ENCODE measurements around a stretch of chr7.

GRCh38 chr7:155410474-155410824 lies 47.5 kb upstream of the EN2 start:
- PRO-cap: unidirectional peak, minus-strand start at chr7:155410665
- RAMPAGE, long total RNA, 2 experiments: no peak in any of the 2 experiments

DNA sequence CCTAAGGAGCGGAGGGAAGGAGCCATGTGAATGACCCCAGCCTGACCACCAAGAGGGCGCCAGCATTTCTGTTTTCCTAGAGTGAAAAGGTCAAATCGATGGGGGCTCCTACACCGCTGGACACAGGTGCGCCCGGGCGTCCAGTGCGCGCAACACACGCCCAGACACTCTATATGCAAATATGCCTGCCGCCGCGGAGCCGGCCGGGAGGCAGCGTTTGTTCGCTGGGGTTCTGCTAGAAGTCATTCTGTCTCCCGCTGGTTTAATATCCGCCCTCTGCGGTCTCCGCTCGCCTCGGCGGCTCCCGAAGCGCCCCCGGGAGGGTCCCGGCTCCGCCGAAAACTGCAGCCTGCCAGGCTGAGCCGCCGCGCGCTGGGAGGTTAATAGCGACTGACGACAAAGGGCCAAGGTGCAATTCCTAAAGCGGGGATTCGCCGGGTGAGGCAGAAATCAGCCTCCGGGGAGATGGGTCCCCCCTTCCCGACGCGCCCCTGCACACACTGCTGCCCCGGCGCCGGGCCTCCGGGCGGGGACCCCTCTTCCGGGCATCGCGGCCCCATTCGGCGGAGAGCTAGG lies 8.9 kb downstream of the EN2 start:
- PRO-cap: no peak
- RAMPAGE, long total RNA, 2 experiments: no peak in any of the 2 experiments

DNA sequence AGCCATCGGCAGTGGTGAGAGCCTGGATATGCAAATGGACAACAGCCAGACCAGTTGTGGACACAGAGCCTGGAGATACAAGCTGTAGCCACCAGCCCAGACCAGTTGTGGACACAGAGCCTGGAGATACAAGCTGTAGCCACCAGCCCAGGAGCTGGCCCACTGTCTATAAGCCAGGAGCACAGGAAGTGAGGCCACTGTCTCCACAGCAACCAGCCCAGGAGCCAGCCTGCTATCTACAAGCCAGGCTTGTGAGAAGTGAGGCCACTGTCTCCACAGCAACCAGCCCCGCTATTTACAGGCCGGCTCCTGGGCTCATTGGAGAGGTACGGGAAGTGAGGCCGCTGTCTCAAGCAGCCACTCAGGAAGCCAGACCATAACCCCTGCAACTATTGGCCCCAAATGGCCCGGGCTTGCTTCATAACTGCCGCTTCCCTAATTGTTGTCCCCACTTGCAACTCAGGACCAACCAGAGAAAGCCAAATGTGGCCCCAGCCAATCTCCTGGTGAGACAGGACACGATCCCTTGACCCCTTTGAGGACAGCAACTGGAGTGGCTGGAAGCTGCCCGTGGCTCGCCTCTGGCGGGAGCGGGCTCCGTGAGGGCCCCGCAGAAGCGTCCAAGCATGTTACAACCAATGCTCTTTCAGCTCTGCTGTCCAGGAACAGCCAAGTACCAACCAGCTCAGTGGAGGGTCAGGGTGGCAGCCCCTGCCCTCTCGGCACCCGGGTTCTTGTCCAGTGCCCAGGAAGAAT lies 44.1 kb upstream of the CNPY1 start:
- PRO-cap: no peak
- RAMPAGE, long total RNA, 2 experiments: no peak in any of the 2 experiments

GRCh38 chr7:155638411-155638817 lies 6.0 kb upstream of the RBM33 start:
- PRO-cap: no peak
- RAMPAGE, long total RNA, 2 experiments: no peak in any of the 2 experiments

GRCh38 chr7:155809355-155809596 lies 3.0 kb downstream of the SHH start:
- PRO-cap: no peak
- RAMPAGE, long total RNA, 2 experiments: no peak in any of the 2 experiments

DNA sequence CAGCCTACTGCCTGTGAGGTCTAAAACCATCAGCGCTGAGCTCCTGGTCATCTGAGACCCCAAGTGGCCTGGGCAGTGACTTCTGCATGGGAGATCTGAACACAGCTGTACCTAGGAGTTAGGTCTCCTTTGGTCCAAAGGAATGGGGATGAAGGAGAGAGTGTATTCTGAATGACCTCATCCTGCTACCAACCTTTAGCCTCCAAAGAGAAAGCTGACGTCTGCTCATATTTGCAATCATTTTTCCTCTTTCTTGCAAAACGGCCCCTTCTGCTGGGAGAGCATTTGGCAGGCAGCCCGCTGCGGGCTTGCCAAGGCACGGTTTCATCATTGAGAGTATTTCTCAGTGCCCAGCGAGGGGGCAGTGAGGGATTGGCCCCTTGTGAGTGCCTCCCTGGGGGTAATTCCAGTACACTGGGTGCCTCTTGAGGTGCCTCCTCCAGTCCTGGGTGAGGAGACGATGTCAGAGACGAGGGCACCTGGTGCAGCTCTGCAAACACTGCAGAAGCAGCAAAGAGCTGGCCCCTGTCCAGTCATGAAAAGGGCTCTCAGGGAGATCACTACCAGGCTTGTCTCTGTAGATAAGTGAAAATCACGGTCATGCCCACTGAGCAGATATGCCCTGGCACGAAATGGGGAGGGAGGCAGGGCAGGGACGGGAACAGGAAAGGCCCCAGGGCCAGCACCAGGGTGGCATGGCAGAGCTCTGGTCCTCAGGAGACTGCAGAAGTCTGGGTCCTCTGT lies 48.6 kb upstream of the SHH start:
- PRO-cap: no peak
- RAMPAGE, long total RNA, 2 experiments: no peak in any of the 2 experiments

GRCh38 chr7:156602855-156603359 lies 37.7 kb upstream of the RNF32 start:
- PRO-cap: no peak
- RAMPAGE, long total RNA, 2 experiments: no peak in any of the 2 experiments

GRCh38 chr7:156616970-156617320 lies 23.6 kb upstream of the RNF32 start:
- PRO-cap: unidirectional peak, minus-strand start at chr7:156617084
- RAMPAGE, long total RNA, 2 experiments: no peak in any of the 2 experiments

DNA sequence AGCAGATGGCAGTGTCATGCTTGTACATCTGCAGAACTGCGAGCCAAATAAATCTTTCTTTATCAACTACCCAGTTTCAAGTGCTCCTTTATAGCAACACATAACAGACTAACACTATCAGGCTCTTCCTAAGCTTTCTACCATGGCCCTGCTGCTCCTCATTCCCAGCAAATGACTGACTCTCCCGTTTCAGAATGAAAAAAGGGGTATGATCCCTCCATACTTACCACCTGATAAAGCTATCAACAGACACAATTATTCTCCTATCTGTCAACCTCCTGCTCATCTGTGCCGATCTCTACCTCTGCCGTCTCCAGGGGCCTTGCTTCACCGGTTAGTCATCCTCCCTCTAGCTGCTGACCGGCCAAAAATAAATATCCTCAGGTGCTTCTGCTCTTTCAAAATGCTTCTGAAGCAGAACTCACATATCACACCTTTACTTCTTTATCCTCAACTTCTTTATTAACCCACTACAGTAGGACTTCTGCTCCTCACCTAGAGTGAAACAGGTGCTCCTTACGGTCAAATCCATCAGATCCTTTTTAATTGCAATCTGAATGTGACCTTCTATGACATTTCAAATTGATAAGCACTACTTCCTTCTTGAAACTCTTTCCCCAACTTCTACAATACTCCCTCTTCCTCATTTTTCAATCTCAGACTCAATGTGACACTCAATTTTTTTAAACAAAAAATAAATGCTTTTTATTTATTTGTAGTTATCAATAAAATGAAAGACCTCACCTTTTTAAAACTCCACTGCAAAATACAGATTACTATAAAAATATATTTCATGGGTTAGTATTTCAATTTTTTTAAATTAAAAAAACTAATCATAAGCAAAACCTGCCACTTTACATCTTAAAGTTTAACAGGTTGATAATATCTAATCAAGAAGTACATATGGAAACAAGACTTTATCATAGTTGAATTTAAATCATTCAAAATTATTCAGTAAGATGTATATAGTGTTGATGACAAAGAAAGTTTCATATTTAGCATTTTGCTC lies 63.1 kb downstream of the LMBR1 start:
- PRO-cap: no peak
- RAMPAGE, long total RNA, 2 experiments: start-site peak on the minus strand in 1 of 2 experiments, centred at position 530 of the sequence, 5 reads per replicate

DNA sequence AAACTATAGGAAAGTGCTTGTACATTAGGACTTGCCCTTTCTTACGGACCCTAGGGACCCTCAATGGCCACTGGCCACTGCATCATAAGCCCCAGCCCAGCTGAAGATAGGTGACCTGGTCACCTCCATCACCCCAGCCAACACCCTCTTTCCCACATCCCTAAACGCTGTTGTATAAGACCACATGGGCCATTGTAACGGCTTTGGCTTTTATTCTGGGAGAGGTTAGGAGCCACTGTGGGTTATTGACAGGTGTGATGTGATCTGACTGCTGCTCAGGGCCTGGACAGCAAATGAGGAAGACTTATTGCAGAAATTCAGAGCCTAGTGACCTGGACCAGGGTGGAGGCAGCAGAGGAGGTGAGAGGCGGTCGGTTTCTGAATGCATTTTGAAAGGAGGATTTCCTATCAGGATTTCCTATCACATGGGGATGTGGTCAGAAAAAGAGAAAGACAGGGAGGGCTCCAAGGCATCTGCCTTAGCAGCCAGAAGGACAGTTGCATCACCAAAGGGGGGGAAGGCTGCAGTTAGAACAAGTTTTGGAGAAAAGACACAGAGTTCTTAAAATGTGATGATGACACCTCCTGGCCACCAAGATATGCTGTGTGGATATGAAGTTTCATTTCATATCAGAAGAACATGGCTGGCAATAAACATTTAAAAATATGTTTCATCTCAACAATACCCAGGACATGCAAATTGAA lies 2.3 kb upstream of the LMBR1 start:
- PRO-cap: no peak
- RAMPAGE, long total RNA, 2 experiments: no peak in any of the 2 experiments

GRCh38 chr7:156949842-156950963 lies 691 bp downstream of the NOM1 start:
- PRO-cap: no peak
- RAMPAGE, long total RNA, 2 experiments: no peak in any of the 2 experiments

DNA sequence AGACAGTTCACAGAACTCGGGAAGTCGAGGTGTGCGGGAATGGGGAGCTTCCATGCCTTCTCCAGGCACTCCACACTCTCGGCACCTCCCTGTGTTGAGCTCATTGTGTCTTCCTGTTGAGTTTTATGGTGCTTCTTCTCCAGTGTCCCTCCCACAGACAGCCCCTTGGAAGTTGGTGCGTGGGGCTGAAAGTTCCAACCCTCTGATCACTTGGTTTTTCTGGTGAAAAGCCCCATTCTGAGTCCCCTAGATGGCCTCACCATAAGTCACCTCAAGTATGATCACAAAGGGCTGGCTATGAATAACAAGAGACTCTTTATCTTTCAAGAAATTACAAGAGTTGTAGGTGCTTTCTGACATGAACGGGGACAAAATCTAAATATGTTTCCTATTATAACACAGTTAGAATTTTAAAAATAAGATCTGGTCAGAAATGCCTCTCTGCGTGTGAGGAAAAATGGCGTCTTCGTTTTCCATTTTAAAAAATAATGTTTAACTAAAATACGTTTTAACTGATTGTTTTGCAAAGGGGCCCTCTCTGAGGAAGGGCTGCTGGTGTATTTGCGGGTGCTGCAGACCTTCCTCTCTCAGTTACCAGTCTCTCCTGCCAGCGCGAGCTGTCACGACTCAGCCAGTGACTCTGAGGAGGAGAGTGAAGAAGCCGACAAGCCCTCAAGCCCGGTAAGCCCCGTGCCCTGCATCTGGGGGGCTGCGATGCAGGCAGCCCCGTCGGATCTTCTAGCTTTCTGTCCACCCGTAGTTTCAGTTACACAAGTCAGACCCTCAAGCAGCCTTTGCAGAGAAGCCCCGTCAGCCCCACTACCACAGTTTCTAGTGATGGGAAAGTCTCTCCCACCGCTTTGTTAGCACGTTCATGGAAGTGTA lies 44.9 kb downstream of the UBE3C start:
- PRO-cap: no peak
- RAMPAGE, long total RNA, 2 experiments: no peak in any of the 2 experiments

DNA sequence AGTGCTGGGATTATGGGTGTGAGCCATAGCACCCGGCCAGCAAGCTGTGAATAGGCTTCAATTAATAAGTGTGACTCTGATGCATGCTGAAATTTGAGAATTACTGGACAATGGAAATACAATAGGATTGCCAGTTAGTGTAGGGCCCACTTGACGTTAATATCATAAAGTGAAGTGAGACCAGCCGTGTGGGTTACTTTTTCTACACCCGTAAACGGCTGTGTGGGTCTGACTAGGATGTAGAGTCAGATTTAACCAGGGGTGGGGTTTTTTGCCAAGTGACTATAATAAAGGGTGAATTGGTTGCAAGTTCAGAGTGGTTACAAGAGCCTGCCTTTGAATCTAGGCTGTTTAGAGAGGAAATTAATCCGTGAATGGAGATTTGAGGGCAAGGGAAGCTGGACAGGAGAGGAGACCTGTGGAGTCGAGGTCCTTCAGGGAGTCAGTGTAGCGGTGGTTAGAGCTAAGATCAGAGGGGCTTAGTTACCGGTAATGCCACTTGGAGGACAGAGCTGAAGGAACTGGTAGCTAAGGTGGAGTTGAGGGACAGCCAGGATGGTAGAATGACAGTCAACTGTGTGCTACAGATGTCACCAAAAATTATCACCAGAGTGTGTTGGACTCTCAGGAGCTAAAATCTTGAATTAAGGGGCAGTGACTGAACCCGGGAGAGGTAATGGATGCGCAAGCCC lies 96.3 kb upstream of the DNAJB6 start:
- PRO-cap: no peak
- RAMPAGE, long total RNA, 2 experiments: no peak in any of the 2 experiments

DNA sequence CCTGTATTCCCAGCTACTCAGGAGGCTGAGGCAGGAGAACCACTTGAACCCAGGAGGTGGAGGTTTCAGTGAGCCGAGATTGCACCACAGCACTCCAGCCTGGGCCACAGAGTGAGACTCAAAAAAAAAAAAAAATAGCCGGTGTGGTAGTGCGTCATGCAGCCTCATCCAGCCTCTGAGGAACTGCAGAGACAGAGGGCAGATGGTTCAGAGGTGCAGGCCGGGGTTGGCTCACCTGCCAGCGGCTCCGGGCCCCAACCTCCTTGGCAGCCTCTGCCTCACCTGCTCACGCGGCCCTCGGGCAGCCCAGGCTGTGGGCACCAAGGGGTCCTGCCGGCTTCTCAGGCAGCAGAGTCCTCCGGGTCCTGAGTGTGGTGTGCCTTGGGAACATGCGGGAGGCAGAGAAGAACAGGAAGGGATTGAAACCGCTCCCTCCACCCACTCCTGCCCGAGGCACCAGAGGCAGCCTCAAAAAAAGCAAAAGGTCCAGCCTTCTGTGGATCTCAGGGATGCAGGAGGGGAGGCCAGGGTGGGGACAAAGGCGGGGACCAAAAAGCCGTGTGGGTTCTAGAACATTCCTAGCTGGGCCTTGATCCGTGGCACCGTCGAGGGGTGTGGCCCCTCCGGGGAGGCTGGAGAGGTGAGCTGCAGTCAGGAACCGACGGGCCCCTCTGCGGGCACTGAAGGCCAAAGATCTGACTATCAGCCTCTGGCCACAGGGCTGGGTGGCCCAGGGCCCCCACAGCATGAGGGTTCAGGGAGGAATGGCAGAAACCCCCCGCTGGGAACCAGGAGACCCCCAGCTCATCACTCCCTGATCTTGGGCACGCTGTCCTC lies 55.4 kb upstream of the DNAJB6 start:
- PRO-cap: no peak
- RAMPAGE, long total RNA, 2 experiments: no peak in any of the 2 experiments

- PRO-cap: unidirectional peak, minus-strand start at chr7:157318517
- RAMPAGE, long total RNA, 2 experiments: no peak in any of the 2 experiments
Observed at GRCh38 chr7:157318381-157318882, 18.4 kb upstream of the DNAJB6 start.

GRCh38 chr7:157337816-157338510 lies 1.2 kb downstream of the DNAJB6 start:
- PRO-cap: bidirectional peak, plus-strand start at chr7:157337962, minus-strand start at chr7:157337919; unidirectional peak, minus-strand start at chr7:157338022
- RAMPAGE, long total RNA, 2 experiments: no peak in any of the 2 experiments

DNA sequence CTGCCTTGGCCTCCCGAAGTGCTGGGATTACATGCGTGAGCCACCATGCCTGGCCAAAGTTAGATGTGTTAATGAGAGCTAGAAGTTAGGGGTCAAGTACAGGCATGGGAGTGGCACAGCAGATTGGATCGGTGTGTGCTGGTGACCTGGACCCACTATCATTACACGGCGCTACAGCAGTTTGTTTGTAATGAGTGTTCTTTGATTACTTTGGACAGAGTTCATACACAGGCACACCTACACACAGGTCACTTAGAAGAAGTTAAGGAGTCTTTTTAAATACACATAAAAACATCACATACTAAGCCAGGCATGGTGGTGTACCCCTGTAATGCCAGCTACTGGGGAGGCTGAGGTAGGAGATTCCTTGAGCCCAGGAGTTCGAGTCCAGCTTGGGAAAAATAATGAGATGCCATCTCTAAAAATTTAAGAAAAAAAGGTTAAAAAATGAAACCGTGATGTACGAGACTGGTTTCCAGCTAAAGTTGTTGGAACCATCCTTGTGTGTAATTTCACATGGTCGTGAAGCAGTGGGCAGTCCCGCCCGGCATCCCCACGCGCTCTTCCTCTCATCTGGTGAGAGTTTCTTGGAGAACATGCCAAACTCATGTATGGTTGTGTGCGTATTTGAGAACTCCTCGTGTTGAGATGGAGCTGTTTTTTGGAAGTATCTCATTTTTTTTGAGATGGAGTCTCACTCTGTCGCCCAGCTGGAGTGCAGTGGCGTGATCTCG lies 37.0 kb downstream of the DNAJB6 start:
- PRO-cap: no peak
- RAMPAGE, long total RNA, 2 experiments: no peak in any of the 2 experiments

DNA sequence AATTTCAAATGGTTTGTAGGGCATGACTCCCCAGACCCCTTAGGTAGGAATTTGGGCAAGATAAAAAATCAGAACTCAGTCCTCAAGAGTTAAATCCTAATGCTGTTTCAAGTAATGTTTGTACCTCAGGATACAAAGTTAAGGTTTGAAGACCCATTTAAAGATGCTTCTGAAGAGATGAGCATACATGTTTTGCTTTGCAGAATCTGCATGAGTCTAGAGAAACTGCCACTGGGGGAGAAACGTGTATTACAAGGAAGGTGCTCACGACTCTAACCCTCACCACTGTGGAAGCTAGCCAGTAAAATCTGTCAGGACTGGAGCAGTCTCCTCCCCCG lies 40.4 kb downstream of the DNAJB6 start:
- PRO-cap: no peak
- RAMPAGE, long total RNA, 2 experiments: no peak in any of the 2 experiments

GRCh38 chr7:157409654-157410191 lies 72.9 kb downstream of the DNAJB6 start:
- PRO-cap: no peak
- RAMPAGE, long total RNA, 2 experiments: no peak in any of the 2 experiments

DNA sequence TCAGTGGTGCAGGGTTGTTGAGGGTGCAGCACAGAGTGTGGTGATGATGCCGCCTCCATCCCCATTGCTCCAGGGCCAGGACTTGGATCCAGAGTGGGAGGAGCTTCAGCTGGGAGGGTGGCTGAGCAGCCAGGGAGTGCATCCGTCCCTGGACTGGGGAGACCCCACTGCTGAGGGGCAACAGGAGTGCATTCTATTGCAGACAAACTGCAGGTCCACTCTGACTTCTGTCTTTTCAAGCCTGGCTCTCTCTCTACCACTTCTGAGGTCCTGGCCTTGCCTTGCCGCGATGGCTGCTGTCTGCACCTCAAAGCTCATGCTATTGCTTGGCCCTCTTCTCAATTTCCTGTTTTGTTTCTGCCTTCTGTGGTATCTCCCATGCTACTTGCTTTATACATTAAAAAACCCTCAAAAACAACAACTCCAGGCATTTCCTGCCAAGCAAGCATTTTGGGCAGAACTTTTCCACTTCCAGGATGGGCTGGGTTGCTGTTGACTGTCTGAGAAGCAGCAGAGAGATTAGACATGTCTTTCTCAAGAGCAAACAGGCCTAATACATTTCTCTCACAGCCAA lies 134.8 kb downstream of the DNAJB6 start:
- PRO-cap: no peak
- RAMPAGE, long total RNA, 2 experiments: no peak in any of the 2 experiments